ENCODE results near the genes CD84 and CD48.

DNA sequence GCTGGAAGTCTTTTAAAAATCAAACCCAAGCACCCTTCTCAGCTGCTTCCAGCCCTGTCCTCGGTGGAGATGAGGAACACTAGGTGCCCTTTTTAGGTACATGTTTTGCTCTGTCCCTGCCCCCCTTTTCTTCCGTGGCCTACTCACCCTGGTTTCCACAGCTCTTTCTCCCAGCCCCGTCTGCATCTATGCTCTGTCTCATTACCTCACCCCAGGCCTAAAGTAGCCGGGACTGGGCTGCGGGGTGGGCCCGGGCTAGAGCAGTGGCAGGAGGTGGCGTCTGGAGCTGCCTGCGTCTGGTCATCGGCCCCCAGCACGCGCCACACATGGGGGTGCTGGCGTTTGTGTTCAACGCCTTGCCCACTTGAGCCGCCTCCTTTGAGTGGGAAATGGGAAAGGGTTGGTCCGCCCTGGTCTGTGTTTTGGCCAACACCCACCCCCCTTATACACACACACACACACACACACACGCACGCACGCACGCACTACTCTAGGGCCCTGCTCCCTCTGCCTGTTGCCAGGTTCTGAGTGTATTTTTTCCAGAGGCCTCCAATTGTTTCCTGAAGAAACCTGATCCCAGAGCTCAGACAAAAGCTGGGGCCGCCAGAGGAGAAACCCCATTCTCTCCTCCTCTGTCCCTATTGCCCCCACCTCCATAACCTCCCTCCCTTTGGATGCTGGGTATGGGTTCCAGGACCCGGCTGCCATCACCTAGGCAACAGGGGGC lies 10.0 kb downstream of the VANGL2 start:
- CAGE, long polyA plus RNA = no peak
- RRBS = no CpG with 5 or more reads among the region's 21 CpGs

DNA sequence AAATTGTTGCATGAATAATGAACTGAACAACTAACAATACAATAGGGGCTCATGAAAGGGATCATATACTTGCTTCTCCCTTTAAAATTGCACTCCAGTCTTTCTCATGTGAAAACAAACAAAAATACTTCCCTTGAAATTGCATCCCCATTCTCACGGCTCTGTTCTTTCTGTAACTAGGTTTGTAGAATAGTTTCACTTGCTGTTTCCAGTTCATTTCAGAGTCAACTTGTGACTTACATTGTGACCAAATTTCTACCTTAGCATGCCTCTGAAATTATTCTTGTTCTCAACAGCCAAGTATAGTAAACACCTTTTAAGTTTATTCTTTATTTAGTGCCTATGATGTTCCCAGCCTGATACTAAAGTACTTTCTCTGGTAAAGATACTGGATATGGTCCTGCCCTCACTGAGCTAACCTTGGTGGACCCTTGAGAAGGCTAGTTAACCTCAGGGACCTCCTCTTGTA lies 29.3 kb downstream of the VANGL2 start:
- CAGE, long polyA plus RNA = no peak
- RRBS = no CpG with 5 or more reads among the region's 1 CpG

DNA sequence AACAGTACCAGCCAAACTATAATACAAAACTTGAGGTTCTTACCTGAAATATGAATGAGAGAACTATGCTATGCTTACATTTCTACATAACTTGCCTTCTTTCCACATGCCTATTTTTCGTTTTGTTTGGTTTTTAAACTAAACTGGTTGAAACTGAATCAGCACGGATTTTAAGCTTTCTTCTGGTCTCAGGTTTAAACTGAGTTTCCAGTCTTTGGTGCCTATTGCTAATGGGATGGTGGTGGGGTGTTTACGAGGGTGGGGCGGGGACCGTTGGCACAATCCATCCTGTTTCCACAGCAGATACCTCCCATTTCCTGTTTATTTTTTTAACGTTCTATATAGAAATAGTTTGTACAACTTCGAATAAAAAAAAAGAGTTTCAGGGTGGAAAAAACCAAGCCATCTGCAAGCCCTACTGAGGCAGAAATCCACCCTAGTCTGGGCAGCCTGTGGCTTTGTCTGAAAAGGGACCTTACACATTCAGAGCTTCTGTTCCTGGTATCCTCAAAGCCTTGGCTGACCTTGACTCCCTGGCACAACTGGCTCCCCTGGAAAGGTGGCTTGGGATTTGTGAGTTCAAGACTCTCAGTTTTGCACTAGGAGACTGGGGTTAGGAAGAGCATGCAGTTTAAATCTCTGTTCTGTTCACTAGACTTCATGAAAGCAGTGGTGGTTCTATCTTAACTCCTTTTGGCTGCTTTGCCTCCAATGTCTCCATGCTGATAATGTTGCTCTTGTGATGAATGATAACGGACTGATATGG lies 46.6 kb downstream of the VANGL2 start:
- CAGE, long polyA plus RNA = no peak
- RRBS = no CpG with 5 or more reads among the region's 8 CpGs

GRCh38 chr1:160453473-160454028 lies 53.2 kb downstream of the VANGL2 start:
- CAGE, long polyA plus RNA = no peak
- RRBS = no CpG with 5 or more reads among the region's 8 CpGs

DNA sequence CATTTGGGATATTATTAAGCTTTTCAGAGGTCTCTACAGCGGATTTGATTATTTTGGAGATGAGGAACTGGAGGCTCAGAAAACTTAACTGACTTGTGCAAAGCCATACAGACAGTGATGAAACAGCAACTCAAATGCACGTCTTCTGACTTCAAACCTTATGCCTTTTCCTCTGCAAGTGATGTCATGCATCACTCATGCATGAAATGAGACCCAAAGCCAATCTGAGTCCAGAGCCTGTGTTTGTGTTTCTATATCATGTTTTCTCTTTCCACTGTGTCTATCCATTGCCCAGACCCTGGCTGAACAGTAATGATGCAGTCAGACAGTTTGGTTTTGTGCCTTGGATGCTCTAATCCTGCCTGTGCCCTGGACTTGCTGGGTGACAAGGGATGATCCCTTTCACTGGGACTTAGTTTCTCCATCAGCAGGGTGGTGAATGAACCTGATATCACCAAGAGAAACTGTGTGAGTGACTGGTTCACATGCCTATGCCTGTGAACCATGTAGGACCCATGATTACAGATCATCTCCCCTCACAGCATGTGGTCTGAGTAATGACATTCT lies 33.4 kb downstream of the SLAMF6 start:
- CAGE, long polyA plus RNA = no peak
- RRBS = no CpG with 5 or more reads among the region's 2 CpGs

GRCh38 chr1:160519723-160520443 lies 3.2 kb downstream of the SLAMF6 start:
- CAGE, long polyA plus RNA = no peak
- RRBS = no CpG with 5 or more reads among the region's 4 CpGs

DNA sequence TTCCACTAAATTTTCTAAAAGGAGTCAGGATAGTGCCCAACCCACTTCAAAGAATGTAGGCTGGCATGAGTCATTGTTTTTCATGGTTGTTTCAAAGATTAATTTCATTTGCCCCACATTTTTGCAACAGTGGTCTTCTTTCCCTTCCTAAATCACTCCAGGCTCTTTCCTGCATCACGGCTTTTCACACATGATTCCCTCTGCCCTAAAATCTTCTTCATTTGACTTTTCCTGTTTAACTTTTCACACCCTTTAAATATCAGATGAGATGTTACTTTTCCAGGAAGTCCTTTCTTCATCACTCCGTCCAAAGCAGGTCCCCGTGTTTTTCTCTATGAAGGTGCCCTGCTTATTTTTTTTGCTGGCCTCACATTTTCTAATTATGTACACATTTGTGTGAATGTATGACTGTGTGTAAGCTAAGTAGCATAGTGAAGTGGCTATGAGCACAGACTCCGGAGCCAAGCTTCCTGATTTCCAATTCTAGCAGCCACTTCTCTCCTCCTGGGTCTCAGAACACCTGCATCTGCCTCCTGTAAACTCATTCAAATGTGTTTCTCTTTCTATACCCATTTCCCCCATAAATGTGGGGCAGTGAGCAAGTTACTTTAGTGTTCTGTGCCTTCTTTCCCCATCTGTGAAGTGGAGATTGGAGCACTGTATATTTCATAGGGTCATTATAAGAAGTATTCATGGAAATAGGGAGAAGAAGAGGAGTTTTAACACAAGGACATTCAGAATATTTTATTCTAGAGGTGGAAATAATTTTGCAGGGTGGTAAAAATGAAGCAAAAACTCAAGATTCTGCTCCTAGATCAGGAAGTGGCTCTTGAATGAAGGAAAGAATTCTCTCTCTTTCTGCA lies 2.1 kb downstream of the SLAMF6 start:
- CAGE, long polyA plus RNA = no peak
- RRBS = no CpG with 5 or more reads among the region's 4 CpGs

- CAGE, long polyA plus RNA = no peak
- RRBS = no CpG with 5 or more reads among the region's 6 CpGs
These were observed 17.1 kb upstream of the SLAMF6 start for GRCh38 chr1:160540113-160540620.

- CAGE, long polyA plus RNA = no peak
- RRBS = no CpG with 5 or more reads among the region's 2 CpGs
These were observed 1.7 kb downstream of the CD84 start for GRCh38 chr1:160577499-160578166.

DNA sequence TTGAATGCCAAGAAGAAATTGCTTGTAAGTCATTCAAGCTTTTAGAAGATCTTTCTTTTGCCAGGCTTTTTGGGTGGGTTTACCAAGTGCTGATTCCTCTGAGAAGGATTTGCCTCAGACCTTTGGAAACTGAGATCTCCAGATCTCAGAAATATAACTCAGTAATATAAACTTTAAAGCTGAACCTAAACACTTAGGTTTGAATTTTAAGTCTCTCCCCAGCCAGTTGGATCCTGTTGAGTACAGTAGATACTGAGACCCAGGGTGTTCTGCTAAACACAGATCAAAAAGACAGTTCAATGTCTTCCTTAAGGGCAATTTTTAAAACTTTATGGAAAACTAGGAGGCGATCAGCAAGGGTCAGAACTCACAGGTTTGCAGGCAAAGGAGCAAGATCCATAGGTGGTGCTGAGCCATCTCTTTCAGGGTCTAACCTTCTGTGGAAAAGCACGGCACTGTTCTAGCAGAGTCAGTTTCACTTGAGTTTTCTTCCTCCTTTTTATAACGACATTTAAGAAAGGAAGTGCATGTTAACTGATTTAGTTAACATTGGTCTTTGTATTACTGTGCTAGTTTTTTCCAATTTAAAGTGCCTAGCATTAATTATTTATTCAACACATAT lies at the start of gene CD84:
CD84 (minus strand) TSS at position 476 of the 622 bp plus-strand sequence.
- CAGE, long polyA plus RNA = no peak
- RRBS = no CpG with 5 or more reads among the region's 3 CpGs

- CAGE, long polyA plus RNA = no peak
- RRBS = no CpG with 5 or more reads among the region's 3 CpGs
These were observed 25.5 kb downstream of the SLAMF1 start for GRCh38 chr1:160621409-160621608.

GRCh38 chr1:160711347-160712409 lies at the start of gene CD48:
CD48 (minus strand) TSS chr1:160711822.
- CAGE, long polyA plus RNA = no peak
- RRBS = 23% methylated on average over 3 of the region's 11 CpGs

DNA sequence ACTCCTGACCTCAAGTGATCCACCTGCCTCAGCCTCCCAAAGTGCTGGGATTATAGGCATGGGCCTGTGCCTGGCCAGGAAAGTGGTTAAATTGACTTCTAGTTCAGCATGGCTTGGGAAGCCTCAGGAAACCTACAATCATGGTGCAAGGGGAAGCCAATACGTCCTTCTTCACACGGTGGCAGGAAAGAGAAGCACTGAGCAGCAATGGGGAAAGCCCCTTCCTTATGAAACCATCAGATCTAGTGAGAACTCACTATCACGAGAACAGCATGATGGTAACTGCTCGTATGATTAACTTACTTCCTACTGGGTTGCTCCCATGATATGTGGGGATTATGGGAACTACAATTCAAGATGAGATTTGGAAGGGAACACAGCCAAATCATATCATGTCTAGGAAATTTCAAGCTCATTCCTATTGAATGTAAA lies 1.1 kb upstream of the CD48 start:
- CAGE, long polyA plus RNA = no peak
- RRBS = no CpG with 5 or more reads among the region's 4 CpGs

DNA sequence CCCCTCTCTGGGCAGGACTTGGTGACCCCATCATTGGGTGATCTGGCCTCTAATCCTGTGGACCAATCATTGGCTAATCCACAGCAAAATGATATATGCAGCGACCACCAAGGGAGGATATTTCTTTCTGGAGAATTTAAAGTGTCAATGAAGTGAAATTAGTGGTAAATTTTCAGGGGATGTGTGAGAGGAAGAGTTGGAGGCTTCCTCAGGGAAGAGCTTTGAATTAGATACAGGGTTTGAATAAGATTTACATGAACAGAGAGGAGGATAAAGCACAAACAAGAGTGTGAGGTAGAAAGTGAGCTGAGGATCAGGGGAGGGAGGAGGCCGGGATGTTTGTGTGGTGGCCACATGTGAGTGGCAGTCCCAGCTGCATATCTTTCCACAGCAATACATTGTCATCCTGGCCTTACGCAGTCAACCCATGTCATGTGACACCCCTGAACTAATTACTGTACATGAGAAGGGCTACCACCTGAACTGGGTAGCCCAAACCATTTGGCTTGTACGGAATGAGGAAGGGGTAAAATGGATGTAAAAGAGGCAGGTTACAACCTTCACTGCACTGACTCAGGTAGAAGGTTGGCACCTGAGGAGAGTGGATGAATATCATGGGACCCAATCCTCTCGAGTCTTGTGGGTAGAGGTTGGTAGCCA lies 4.1 kb downstream of the SLAMF7 start:
- CAGE, long polyA plus RNA = no peak
- RRBS = no CpG with 5 or more reads among the region's 5 CpGs

- CAGE, long polyA plus RNA = no peak
- RRBS = no CpG with 5 or more reads among the region's 4 CpGs
These were observed 2.6 kb downstream of the LY9 start for GRCh38 chr1:160798404-160799227.

GRCh38 chr1:160817571-160817897 lies 21.6 kb downstream of the LY9 start:
- CAGE, long polyA plus RNA = no peak
- RRBS = no CpG with 5 or more reads among the region's 5 CpGs

DNA sequence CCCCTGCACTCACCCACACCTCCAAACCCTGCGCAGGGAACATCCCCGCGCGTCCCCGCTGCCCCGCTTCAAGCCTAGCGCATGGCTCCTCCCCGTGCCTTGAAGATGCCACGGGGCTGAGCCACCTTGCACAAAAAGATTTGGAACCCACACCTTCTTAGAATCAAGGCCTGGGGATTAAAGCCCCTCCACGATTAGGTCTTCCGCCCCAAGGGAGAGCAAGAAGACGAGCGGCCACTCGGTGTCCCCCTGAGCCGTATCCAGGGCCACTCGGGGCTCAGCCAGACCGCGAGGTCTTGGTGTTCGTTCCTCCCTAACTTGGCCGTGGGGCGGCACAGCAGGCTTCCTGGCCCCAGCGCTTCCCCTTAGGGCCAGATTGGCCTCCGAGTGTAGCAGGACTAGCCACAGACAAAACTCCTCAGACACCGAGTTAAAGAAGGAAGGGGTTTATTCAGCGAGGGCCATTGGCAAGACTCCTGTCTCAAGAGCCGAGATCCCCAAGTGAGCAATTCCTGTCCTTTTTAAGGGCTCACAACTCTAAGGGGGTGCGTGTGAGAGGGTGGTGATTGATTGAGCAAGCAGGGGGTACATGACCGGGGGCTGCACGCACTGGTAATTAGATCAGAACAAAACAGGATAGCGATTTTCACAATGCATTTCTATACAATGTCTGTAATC lies 27.5 kb upstream of the ITLN2 start:
- CAGE, long polyA plus RNA = no peak
- RRBS = no CpG with 5 or more reads among the region's 30 CpGs

DNA sequence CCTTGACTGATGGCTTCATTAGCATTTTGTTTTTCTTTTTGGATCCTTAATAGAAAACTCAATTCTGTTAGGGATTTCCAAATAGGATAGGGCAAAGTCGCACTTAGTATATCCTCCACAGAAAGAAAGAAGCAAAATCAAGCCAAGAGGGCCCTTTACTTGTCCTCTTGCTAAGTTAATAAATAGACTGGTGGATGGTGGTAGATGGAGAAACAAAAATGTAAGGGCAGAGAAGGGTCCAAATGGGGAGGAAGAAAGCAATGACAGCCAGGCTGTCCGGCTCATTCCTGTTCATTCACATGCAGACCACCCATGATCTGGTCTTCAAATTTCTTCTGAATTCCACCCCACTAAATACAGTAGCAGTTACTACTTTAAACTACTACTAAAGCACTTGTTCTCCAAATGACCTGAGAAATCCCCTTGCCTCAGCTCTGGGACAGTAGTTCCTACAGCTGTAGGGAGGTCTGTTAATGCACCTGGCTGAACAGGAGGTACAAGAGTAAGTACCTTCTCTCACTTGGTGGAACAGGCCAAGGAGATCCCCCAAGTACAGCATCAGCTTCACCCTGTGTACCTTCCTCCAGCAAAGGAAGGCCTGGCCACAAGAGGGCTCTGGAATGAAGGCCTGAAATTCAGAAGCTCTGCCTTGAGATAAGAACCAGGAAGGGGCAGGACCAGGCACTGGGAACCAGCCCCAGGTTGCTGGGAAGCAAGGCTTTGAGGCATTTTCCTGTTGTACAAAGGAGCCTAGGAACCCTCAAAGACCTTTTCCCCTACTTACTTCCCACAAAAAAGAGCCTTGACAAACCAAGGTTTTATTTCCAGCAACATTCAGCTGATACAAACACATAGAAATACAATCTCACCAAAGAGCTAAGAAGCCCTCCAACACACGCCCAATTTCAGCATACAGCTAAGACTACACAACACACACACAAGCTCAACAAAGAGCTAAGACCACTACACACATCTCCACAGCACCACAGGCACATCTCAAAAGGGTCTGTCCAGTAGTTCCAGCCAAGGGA lies 23.7 kb downstream of the F11R start:
- CAGE, long polyA plus RNA = no peak
- RRBS = no CpG with 5 or more reads among the region's 3 CpGs

DNA sequence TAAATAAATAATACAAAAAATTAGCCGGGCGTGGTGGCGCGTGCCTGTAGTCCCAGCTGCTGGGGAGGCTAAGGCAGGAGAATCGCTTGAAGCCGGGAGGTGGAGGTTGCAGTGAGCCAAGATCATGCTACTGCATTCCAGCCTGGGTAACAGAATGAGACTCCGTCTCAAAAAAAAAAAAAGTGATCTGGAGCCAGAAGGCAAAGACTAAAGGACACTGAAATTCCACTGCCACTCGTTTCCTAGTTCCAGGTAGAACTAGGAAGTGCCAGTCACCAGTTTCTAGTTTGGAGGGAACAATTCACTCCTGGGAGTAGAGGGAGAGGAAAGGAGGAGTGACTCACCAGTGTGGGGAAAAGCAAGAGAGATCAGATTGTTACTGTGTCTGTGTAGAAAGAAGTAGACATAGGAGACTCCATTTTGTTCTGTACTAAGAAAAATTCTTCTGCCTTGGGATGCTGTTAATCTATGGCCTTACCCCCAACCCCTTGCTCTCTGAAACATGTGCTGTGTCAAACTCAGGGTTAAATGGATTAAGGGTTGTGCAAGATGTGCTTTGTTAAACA lies 4.4 kb downstream of the F11R start:
- CAGE, long polyA plus RNA = no peak
- RRBS = 83% methylated on average over 1 of the region's 8 CpGs

DNA sequence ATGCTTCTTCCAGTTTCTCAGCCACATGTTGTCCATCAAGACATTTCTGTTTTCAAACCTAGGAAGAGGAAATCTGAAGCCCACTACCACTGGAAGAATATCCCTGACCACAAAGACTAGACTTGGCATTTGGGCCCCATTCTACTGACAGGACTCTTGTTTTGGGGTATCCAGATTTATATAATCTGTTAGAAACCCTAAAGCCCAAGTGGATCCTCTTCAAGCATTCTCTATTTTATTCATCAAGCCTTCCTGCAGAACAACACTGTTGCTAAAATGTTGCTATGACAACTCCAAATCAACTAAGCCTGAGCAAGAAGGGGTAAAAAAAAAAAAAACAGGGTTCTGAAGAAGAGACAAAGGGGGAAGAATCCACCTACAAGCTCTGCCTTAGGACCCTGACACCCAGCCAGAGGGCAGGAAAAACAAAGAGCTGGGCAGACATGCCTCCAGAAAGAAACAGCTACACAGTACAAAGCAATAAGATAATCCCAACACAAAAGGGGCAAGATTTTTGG lies 1.4 kb downstream of the USF1 start:
- CAGE, long polyA plus RNA = no peak